Metastatic Pancreatic Carcinoma in the Ovary (tissue), 1 donor: ENCODE measurements around a stretch of chr5.

- PRO-cap: no peak
Observed at GRCh38 chr5:141951433-141951838, 6.6 kb downstream of the PCDH12 start.

GRCh38 chr5:141966395-141967086 is 2.4 kb upstream of the RNF14 start:
- PRO-cap: no peak

- PRO-cap: no peak
Observed at GRCh38 chr5:142013987-142014528, 1.2 kb upstream of the GNPDA1 start.

DNA sequence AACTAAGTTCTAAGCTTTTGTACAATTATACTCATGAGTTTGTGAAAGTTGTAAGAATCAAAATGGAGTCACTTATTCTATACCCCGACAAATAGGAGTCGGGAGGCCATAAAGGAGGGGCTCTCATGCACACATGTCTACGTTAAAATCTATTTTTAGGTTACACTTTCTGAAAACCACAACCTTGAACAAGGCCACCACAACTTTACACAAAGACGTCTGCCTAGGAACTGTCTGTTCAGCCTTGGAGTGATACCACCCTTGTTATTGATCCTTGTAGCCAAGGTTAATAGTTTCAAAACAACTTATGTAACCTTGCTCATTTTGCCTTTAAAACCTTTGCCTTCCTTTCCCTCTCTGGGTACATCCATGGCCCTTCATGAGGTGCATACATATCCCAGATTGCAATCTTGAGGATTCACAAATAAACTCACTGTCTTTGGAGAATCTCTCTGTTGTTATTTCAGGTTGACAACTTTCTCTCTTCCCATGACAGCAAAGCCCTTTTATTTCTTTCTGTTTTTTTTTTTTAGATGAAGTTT is 4.0 kb upstream of the NDFIP1 start:
- PRO-cap: no peak

DNA sequence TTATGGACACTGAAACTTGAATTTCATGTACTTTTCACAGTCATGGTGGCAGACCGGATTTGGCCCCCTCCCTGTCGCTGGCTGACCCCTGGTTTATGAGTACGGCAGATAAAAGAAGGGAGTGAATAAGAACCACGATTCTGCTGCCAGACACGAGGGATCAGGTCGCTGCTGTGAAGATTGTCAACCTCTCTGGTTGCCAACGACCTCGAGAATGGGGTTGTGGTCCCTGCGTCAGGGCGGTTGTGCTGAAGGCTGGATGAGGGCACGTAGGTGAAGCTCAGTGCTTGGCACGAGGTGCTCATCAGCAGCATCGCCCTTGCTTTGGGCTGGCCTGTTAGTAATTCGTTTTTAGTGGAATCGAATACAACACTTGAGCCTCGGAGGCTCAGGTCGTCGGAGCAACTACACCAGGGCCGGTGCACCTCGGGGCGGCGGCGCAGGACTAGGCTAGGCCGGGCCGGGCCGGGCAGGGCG is 299 bp upstream of the NDFIP1 start:
- PRO-cap: bidirectional peak, plus-strand start outside the sequence, minus-strand start at position 447 of the sequence

GRCh38 chr5:142145171-142145701 is 36.7 kb downstream of the NDFIP1 start:
- PRO-cap: no peak

GRCh38 chr5:142246050-142246874 is 78.6 kb downstream of the SPRY4 start:
- PRO-cap: no peak

DNA sequence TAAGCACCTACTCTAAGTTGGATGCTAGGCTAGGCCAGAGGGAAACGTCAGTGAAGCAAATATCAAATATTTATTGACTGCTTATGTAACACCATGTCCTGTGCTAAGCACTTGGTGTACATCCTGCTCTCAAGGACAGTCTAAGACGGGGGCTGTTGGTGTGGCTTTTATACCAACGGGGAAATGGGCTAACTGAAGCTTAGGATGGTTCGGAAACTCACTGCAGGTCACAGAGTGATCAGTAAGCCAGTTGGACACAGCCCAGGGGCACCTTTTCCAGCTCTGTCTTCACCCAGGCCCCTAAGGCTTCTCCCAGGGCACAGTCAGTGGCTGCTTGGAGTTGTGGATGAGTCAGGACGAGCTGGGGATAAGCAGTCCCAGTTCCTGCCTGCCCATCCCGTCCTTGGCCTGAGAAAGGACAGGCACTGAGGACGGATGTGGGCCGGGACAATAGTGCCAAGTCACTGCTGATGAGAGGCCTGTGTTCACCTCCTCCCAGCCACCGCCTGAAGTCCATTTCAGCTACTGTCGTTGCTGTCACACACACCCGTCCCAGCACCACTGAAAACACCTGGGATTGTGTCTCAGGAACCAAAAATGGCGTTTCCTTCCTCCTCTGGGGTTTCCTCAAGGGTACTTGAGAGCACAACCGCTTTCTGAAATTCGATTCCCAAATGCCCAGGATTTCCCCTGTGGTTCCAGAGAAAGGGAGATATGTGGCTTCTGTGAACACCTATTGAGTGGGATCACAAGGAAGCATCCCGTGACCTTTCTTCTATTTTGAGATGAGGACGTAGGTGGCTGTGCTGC is 17.5 kb upstream of the SPRY4 start:
- PRO-cap: bidirectional peak, plus-strand start at position 516 of the sequence, minus-strand start at position 394 of the sequence

DNA sequence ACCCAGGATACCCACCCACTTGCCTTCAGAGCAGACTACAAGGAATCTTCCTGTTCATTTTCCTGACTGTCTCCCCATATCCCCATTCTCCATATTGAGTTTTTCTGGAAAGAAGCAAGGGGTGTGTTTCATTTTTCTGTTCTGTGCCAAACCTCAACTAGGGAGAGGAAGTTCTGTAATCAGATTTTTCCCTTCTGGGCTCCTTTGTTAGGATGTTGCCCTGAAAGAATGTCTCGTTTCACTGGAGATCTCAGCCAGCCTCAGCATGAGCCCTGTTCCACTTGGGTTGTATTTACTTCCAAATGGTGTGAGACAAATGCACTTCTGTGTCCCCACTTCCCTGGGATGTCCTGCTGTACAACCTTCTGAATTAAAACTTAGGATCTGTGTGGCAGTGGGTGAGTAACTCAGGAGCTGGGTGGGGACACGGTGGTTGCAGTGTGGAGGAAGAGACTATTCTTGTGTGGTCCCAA is 109.0 kb upstream of the SPRY4 start:
- PRO-cap: no peak

GRCh38 chr5:142454071-142454348 is 129.2 kb upstream of the SPRY4 start:
- PRO-cap: no peak

DNA sequence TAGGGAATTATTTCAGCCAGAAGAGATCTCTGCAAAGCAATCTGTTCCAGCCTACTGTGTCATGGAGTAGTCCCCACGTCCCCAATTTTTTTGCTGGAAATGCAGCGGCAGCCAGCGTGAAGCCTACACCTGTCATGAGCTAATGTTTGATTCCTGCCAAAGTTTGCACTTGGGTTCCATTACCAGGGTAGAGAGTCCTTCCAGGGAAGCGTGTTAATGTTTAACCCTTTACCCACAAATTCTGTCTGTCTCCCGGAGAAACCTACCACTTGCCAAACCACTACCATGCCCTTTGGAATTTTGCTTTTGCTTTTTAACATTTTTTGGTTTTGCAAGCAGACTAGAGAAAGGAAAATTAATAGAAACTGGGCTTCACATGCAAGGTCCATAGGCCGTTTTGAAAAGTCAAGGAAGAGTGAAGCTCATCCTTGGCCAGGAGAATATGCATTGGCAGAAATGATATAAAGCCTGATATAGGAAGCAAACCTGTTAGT is 174.9 kb upstream of the SPRY4 start:
- PRO-cap: no peak

DNA sequence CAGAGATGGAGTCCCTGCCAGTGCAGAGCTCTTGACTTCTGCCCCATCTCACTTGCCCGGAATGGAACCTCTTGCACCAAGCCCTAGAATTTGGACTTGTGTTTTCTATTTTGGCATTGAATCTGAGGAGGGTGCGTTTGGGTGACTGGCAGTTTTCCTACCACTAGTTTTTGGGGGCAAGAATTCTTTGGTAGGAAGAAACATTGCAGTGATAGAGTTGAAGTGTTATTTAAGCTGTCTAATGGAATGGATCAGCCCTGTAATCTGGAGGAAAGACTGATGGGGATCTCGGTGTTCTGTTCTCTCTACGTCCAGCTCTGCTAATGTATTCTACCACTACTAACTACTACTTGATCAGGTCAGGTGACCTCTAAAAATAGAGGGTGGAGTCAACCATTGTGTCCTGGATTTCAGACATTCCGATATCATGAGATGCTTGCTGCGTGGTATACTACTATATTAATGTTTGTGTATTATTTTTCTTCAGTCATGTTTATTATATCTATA is 2.6 kb downstream of the ARHGAP26 start:
- PRO-cap: no peak

- PRO-cap: no peak
Observed at GRCh38 chr5:142794081-142794816, 24.1 kb downstream of the ARHGAP26 start.

DNA sequence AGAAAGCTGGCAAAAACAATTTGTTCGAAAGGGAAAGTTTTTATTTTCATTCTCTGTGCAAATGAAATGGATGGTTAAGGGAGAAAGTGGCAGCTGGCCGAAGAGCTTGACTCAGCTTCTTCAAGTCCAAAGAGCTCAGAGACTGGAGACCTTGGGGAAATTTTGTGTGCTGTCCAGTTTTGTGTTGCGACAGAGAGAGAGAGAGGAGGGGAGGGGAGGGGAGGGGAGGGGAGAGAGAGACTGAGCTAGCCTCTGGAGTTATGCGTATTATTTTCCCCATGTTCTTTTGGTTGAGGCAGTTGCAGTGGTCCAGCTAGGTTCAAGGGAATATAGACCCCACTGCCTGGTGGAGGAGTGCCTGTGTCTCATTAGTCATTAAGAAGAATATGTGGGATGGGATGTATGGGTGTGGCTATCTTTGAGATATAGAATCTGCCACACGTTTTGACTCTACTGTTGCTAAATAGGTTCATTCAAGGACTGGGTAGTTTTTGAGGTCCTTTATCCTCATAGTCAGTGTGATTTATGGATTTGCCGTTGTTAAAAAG is 69.6 kb downstream of the ARHGAP26 start:
- PRO-cap: no peak

DNA sequence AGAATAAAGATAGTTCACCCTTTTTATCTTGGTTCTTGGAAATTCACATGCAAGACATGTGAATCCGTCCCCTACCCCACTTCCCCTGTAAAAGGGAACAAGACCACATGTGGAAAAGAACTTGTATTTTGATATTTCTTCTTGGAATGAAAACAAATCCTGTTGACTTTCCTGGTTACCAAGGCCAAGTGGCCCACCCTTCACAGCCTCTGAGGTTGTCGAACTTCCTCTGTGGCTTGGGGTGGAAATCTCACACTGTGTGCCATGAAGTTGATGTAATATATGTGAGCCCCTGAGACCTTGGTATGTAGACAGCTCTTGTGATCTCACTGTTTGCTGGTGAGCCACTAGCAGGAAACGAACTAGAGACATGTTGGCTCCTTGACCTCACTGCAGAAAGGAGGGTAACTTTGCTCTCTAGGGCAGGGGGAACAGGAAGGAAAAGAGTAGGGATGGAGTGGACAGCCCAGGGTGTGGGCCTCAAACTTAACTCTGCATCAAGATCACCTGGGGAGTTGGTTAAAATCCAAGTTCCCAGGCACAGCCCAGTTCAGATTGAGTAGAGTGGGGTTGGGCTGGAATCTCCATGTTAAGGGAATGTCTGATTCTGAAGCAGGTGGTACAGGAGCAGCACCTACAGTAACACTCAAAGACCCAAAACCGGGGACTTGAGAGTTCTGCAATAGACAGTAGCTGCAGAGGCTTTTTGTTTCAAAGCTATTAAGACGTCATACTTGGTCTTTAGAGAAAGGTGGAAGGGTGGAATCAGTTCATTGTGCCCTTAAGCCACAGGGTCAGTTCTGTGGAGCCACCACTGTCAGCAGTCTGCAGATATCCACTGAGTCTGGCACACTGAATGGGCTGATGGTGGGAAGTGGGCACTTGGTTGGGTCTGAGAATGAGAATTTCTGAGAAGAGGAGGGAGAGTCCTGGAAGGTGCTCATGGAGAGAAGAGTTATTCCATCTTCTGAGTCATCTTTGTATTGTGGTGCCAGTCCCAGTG is 159.6 kb downstream of the ARHGAP26 start:
- PRO-cap: no peak

DNA sequence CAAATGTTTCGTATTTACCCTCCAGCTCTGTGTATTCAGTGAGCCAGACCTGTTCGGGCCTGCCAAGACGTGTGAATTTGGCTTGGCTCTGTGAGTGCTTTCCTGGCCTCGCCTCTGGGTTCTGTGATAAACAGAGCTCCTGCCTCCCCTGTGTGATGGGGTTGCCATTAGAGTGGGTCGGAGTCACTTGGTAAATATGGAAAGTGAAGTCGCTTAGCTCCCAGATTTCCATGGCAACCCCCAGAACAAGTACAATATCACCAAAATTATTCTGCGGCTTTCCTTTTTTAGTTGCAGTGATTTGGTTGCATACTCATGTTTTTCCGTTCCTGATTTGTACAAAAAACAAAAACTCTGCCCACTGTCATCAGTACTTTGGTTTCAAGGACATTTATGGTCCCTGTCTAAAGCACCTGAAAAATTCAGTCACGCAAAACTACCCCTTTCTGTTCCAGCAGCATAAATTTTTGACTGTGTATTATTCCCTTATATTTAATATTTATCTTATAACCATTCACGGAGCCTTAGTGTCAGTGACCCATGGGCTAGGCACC is 260.2 kb downstream of the NR3C1 start:
- PRO-cap: no peak

- PRO-cap: no peak
Observed at GRCh38 chr5:143150171-143150746, 253.2 kb downstream of the NR3C1 start.

GRCh38 chr5:143172692-143173445 is 230.6 kb downstream of the NR3C1 start:
- PRO-cap: no peak

DNA sequence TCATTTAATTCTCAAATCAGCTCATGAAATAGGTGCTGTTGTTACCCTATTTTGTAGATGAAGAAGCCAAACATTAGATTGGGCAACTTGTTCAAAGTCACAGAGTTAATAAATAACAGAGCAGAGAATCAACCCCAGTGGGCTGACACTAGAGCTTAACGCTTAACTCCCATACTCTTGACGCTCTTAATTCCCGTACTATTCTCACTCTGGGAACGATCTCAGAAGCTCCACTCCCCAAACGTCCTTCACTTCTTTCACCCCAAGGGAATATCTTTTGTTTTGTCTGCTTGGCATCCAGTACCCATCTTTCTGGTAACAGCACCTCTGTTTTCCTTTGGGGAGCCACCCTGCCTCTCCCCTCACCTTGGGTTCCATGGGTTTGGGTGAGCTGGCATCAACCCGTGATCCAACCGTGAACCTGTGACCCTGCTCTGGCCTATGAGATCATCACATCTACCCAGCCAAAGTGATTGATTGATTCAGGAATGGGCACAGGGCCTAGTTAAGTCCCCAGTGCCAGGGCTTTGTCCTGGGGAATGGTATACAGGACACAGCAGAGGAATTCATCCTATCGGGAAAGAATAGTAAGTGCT is 169.2 kb downstream of the NR3C1 start:
- PRO-cap: no peak

DNA sequence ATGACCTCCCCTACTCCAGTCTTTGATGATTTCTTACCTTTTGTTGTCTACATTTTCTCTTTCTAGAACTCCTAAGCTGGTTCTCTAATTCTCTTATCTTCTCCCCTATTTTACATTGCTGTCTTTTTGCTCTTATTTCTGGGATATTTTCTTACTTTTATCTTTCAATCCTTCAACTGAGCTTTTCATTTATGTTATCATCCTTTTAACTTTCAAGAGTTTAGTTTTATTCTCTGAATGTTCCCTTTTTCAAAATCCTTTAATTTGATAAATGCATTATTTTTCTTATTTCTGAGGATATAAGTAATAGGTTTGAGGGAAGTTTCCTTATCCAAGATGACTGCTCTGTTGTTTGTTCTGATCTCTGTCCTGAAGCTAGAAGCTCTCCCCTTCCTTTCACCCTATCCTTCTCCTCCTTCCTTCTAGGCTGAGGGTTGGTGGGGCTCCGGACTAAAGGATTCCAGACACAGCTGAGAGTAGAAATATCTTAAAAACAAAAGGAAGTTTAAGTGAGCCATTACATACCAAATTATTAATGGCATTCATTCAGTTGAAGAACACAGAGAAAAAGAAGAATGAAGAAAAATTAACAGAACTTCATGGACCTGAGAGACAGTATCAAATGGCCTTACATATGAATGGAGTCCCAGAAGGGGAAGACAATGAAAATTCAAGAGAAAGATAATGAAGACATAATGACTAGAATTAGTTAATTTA is 64.0 kb downstream of the NR3C1 start:
- PRO-cap: no peak